Bronchus fibroblast of lung (primary cell): ENCODE measurements around a stretch of chr4.

DNA sequence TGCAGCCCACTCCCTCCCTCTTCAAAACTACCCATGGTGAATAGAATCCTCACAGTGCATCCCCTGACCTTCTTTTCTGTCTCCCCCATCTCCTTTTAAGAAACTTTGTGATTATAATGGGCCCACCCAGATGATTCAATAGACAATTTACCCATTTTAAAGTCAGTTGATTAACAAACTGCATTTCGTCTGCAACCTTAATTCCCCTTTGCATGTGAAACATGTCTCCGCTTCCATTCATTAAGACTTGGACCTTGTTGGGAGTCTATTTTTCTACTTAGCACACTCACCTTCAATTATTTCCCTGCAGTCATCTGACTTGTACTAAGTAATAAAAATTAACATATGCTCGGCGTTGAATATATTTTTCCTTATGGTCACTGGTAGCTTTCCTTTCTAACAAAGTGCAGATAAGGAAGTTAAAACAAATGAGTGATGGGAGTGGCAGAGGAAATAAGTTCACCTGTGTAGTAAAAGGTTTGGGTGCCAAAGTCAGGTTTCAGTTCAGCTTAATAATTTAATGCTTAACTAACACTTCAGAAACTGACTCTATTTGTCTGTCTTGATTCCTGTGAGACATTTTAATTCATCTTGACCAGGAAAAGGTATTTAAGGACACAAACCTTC is 184.3 kb downstream of the PCDH7 start:
- RAMPAGE, long total RNA: no peak

GRCh38 chr4:31145322-31146000 is 425.3 kb downstream of the PCDH7 start:
- RAMPAGE, long total RNA: no peak

DNA sequence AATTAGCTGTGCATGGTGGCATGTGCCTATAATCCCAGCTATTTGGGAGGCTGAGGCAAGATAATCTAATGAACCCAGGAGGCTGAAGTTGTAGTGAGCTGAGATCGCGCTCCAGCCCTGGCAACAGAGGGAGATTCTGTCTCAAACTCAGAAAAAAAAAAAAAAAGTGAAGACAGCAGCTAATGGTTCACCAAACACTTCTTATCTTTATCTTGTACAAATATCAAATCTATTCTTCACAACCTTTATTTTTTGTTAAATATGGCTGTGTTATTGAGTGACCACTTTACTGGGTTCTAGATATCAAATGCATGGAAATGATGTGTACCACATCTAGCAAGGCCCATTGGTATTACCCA is 2470.0 kb downstream of the ARAP2 start:
- RAMPAGE, long total RNA: no peak

DNA sequence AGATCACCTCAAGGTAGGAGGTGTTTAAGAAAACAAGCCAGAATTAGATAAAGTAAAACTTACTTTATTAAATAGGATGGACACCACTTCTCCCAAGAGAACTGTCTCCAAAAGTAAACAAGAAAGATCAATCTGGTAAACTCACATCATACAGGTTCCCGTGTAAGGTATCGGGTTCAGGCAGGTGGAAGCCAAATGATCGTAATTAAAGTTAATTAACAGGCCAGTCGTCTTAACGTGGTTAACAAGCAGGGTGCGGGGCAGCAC is 835 bp downstream of the ARAP2 start:
- RAMPAGE, long total RNA: no peak

GRCh38 chr4:36243813-36244236 is 489 bp downstream of the ARAP2 start:
- RAMPAGE, long total RNA: no peak

GRCh38 chr4:36255404-36256219 is 11.3 kb upstream of the ARAP2 start:
- RAMPAGE, long total RNA: no peak

DNA sequence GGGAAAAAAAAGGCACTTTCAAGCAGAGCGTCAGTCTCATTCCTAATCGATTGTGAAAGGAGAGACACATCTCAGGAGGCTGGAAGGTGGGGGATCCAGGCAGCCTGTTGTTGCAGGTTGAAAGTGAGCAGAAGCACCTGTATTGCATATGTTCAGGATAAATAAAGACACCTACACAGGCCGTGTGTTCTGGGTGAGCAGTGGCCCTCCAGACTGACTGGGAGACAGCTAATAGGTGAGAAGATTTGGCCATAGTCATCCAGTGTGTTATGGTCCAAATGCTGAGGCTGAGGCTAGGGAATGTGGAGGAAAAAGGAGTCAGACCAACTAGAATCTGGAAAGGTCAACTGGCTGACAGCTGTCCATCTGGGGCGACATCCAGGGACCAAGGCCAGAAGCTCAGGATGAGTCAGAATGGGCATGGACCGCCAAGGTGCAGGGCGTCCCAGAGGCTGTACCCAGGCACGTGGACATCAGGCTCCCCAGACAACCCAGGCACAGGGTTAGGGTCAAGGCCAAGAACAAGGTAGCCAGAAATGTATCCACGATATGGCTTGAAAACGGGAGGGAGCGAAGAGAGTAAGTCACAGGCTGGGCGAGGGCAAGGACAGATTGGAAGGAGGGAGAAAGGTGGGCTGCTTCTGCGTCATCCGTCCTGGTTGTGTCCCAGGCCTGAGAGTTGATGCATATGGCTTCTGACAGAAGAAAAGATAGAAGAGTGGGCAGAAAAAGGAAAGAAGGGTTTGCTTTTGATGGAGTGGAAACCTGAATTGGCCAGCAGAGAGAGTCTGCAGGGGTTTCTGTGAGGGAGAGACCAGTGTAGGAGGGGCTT is 26.1 kb upstream of the PTTG2 start:
- RAMPAGE, long total RNA: no peak

- RAMPAGE, long total RNA: no peak
These were observed 16.9 kb downstream of the PTTG2 start for GRCh38 chr4:37976890-37977744.

DNA sequence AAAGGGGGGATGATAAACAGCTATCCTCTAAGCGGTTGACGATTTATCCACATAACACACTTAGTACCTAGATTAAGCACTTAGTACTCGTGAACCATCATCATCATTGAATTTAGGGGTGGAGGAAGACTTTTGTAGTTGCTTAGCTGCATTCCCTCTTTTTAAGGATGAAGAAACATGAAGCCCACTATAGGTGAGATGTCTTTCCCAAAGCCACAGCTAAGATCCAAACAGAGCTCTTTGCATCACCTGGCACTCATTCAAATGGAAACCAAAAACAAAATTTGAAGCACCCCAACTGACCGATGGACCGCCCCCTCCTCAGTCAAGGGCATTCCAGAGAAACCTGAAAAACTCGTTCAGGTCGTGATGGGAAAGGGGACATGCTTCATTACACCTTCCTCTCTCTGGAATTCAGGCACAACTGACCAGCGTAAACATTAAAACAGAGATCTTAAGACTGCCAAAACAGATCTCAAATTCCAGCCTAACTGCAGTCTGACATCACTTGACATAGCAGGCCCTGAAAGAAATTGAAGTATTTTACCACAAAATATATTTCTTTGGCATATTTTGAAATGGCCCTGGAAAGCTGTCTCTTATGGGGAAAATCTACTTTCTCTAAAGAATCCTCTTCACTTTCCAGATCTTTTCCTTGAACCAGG is 28.4 kb downstream of the PTTG2 start:
- RAMPAGE, long total RNA: no peak

GRCh38 chr4:38046975-38047640 is 86.9 kb downstream of the PTTG2 start:
- RAMPAGE, long total RNA: no peak

DNA sequence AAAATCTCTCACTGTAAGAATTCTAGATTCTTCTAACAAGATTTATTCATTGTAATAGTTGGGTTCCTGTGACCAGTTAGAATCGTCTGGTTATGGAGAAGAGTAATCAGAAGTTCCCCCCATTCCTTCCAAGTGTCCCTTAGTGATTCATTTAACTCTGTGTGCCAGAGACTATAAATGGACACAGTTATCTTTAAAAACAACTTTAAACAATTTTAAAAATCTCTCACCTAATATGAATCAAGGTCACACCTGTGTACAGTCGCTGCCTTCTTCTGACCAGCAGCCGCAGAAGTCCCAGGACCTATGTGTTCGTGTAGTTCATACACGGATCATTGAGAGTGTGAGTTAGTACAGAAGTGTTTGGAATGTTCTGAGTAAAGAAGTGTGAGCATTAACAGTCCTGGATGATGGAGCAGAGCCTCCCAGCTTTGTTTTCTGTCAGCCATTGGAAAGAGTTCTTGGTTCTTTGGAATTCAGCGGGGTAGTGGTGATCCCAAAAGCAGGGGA is 90.3 kb downstream of the PTTG2 start:
- RAMPAGE, long total RNA: no peak

- RAMPAGE, long total RNA: no peak
These were observed 202.1 kb downstream of the PTTG2 start for GRCh38 chr4:38162295-38162776.

GRCh38 chr4:38318696-38319567 is 345.1 kb upstream of the KLF3 start:
- RAMPAGE, long total RNA: no peak

- RAMPAGE, long total RNA: no peak
These were observed 296.3 kb upstream of the KLF3 start for GRCh38 chr4:38367668-38368083.

DNA sequence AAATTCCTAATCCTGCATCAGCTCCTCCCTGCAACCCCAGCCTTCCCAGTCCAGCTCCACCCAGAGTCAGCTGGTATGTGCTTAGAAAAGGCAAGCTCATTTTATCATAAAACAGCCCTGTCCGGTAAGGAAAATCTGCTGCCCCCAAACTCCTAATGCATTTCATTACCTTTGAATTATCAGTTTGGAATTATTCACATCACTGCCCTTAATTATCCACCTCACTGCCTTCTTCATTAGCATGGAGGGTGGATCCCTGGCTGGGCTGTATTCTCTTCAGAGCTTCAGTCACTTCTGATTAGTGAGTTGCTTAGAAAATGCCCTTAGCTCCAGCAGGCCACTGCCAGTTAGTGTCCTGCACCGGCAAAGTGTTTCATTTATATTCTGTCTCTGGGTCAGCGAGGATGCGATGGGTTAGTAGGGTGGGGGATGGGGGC is 174.9 kb upstream of the KLF3 start:
- RAMPAGE, long total RNA: no peak

- RAMPAGE, long total RNA: no peak
These were observed 154.5 kb upstream of the KLF3 start for GRCh38 chr4:38509512-38509890.

DNA sequence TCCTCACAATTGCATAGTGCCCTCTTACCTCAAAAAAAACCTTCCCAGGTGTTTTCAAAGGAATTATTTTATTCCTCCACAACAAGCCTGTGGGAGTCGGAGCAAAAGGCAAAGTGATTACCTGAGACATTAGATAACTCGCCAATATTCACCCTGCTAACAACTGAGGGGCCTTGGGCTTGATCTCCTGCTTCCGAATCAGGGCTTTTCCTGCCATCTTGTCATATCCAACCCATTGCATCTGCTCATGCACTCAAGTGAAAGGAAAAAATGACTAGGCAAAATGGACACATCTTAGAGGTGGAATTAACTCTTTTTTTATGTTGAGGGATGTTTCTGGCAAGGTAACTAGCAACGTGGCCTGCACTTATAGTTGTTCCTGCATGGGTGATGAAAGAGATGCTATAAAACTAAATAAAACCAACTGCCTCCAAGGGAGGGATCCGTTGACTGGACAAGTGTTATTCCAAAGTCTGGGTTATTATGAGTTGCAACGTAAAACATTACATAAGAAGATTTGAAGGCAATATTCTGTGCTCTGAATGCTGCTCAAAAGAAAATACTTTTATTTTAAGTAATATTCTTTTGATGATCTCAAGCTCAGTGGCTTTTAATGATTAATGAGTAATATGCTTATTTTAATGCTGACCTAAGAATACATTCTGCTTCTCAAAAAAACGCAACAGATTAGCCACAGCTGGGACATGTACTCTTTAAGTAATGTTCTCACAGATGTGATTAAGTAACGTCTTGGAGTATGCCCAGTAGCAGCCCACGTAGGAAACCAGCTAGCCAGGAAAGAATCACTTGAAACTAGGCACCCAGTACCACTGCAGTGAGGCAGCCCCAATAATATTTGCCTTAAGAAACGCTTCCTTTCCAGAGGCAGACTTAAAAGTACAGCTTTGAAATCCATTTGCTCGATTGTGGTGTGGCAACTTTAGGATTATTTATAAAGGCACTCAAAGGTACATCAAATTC is 27.4 kb downstream of the KLF3 start:
- RAMPAGE, long total RNA: no peak

DNA sequence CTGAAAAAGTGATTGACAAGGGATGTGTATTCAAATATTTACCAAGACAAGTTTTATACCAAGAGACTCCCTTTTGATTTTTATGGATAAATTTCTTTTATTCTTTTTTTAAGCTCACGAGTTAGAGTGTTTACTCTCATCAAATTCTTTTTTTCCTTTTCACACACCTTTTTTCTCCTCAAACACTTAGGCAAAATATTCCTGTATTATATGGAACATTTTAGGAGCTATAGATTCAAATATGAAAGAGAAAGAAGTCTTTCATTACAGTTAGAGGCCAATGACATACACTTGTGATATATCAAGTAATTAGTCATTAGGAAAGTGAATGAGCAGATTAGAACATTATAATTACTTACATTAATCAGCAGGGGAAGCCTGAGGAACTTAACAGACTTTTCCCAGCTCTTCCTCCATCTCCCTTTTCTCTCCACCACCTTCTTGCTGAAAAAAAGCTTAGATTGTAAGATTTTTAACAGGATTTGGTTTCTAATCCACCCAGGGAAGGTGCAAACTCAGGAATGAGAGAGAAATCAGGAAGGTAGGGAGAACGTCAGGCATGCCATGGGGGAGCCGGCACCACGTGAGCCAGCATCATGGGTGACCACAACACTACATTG is 29.5 kb downstream of the KLF3 start:
- RAMPAGE, long total RNA: no peak

- RAMPAGE, long total RNA: no peak
These were observed 30.4 kb downstream of the KLF3 start for GRCh38 chr4:38694168-38695053.

DNA sequence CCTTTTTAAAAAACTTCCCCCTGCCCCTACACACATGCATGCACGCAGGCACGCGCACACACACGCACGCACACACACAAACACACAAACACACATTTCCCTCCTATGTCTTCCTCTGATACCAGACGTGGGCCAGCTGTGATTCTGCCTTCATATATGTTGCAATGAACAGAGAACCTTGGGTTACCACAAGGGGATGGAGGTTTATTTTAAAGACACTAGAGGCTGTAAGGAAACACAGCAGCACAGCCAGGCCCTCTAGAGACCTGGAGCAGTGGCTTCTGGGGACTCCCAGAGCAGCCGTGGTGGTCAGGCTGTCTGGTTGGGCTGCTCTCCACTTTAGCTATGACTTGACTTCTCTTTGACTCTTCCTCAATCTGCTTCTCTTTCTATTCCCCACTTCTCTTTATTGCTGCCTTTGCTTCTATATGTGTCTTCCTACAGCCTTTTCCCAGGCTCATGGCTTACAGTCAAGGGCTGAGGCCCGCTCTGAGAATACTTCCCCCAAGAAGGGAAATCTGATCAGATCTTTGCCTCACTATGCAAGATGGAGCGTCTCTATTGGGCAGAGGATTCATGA is 3.2 kb upstream of the TLR10 start:
- RAMPAGE, long total RNA: no peak